ENCODE results near the gene NEDD4L.

DNA sequence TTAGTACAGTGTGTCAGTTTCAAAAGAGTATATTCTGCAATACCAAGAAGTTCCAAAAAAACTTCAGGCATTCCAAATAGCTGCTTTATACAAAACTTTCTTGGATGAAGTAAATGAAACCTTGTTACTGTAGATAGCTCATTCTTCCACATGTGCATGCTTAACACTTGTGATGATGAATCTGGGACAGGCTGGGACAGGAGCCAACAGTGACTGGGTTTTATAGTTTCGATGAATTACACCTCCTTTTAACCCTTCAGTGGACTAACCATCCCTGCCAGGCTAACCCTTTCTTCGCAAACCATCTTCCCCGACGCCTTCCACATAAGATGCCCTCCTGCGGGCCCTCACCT, 1.0 kb downstream of the MBD2 start:
- RAMPAGE, long total RNA, result no peak
- RRBS, result no CpG with 5 or more reads among the region's 5 CpGs

GRCh38 chr18:54607303-54608119, 16.5 kb downstream of the DYNAP start:
- RAMPAGE, long total RNA, result no peak
- RRBS, result no CpG with 5 or more reads among the region's 9 CpGs

GRCh38 chr18:54829754-54830351, 1.6 kb downstream of the RAB27B start:
- RAMPAGE, long total RNA, result no peak
- RRBS, result no CpG with 5 or more reads among the region's 1 CpG

DNA sequence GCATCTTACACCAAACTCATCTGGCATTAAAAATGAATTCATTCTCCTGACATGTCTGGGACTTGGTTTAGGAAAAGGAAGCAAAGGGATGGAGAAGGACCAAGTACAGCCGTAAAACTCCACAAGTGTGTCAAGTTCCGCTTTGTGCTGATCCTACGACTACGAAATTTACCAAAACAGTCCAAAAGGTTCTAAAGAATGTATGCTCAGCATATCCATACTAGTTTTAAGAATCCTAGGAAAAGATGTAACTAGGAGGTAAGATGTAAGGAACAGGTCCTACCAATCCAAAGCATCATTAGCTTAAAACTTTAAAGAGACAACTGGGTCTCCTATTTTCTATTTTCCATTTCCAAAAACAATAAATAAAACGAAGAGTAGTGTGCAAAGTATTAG, 1.7 kb downstream of the TCF4 start:
- RAMPAGE, long total RNA, result no peak
- RRBS, result no CpG with 5 or more reads among the region's 5 CpGs

DNA sequence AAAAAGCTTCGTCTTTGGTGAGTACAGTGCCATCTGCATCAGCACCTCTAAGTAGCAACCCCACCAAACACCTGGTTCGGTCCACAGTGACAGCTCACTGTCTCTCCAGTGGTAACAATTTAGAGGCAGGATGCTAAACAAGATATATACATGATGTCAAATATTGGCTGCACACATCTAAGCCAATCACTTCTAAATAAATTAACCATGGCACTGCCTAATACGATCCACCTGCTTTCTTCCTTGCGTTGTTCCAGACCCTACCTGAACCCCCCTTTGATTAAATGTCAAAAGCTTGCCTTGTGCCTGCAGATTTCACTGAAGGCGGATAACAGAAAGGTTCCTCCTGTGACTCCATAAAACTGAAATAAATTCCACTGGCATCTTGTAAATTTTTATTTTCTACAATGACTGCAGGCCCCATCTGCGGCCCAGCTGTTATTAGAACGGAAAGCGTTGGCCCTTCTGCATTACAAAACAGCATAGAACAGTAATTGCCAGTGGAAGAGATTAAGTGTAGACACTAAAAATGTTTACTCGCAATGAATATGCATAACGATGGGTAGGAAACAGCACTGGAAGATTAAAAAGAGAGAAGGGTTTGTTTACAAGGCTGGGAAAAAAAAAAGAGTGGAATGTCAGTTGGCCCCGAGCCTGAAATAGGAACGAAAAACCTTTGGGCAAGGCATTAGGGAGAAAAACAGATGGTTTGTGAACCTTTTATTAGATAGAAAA, 275.7 kb upstream of the TCF4 start:
- RAMPAGE, long total RNA, result no peak
- RRBS, result no CpG with 5 or more reads among the region's 12 CpGs

GRCh38 chr18:56267290-56267697, 371.1 kb downstream of the TXNL1 start:
- RAMPAGE, long total RNA, result no peak
- RRBS, result no CpG with 5 or more reads among the region's 7 CpGs

DNA sequence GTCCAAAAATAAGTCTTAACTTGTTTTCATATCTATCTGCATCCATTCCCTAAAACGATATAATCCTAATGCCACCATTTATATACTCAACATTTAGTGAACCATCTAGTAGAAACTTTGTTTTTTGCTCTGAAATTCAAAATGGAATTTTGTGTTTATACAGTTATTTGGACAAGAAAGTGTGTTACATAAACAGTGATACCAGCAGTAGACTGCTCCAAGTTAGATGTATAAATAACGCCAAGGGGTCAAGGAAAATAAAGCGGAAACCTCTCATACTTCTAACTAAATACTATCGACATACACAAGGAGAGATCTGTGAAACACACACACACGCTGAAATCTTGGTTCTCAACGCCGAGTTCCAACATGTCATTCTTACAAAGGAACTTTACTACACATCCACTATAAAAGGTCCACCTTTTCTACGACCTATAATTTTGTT, 1.2 kb downstream of the TXNL1 start:
- RAMPAGE, long total RNA, result no peak
- RRBS, result no CpG with 5 or more reads among the region's 8 CpGs

- RAMPAGE, long total RNA, result no peak
- RRBS, result no CpG with 5 or more reads among the region's 3 CpGs
Observed at GRCh38 chr18:56772062-56772623, 121.0 kb downstream of the WDR7 start.

DNA sequence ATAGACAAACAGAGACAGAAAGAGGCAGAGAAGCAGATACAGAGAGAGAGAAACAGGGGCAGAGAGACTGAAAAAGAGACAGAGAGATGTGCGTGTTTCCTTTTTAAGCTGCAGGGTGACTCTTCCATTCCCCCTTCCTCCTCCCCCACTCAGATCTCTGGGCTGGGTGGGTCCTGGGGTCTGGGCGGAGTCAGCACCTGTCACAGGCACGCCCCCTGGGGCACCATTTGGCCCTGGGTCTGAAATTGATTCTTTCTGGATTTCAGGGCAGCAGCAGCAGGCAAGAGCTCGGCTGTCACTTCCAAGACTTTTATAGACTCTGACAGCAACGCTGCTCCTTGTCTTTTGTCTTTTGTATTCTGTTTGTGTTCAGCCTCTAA, 3.8 kb downstream of the BOD1L2 start:
- RAMPAGE, long total RNA, result no peak
- RRBS, result no CpG with 5 or more reads among the region's 5 CpGs

DNA sequence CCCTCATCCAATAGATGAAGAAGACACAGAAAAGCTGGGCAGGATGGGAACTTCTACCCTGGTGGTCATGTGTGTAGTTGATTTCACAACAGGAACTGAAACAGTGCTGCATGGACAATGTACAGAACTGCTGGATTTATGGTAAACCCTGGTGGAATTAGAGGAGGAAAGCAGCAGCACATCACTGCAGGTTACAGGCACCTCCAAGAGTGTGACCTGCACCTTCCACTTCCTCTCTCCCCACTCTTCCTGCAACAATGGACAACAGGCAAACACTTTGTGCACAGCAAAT, 31.3 kb downstream of the FECH start:
- RAMPAGE, long total RNA, result no peak

- RAMPAGE, long total RNA, result no peak
- RRBS, result 2% methylated on average over 17 of the region's 62 CpGs
Observed at GRCh38 chr18:57629947-57630947, 8.6 kb upstream of the NARS1 start.

DNA sequence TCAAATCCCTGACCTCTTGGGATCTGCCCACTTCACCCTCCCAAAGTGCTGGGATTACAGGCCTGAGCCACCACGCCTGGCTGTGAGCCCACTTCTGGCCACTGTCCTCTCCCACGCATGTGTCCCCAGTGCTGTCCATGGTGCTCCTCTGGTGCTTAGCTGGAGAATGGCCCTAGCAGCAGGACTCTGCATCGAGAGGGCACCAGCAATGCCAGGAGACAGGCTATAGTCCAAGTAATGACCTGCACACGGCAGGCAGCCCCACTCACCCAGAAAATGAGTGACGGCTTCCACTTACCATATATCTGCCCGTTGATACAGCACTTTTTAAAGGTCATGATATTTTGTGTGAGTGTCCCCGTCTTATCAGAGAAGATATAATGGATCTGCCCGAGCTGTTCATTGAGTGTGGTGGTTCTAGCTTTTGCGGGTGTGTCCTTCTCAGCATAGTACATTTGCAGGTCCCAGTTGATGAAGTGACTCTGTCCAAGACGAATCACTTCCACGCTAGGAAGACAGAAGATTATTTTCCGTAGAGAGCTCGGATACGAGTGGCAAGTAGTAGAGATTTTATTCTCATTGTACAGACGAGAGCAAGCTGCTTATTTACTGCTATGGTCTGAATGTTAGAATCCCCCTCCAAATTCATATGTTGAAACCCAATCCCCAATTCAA, 66.5 kb upstream of the NARS1 start:
- RAMPAGE, long total RNA, result no peak
- RRBS, result no CpG with 5 or more reads among the region's 15 CpGs

DNA sequence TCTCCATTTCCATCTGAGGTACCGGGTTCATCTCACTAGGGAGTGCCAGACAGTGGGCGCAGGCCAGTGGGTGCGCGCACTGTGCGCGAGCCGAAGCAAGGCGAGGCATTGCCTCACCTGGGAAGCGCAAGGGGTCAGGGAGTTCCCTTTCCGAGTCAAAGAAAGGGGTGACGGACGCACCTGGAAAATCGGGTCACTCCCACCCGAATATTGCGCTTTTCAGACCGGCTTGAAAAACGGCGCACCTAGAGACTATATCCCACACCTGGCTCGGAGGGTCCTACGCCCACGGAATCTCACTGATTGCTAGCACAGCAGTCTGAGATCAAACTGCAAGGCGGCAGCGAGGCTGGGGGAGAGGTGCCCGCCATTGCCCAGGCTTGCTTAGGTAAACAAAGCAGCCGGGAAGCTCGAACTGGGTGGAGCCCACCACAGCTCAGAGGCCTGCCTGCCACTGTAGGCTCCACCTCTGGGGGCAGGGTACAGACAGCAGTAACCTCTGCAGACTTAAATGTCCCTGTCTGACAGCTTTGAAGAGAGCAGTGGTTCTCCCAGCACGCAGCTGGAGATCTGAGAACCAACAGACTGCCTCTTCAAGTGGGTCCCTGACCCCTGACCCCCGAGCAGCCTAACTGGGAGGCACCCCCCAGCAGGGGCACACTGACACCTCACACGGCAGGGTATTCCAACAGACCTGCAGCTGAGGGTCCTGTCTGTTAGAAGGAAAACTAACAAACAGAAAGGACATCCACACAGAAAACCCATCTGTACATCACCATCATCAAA, 83.6 kb downstream of the ATP8B1 start:
- RAMPAGE, long total RNA, result no peak
- RRBS, result no CpG with 5 or more reads among the region's 29 CpGs

GRCh38 chr18:57734919-57735664, 68.0 kb downstream of the ATP8B1 start:
- RAMPAGE, long total RNA, result no peak
- RRBS, result no CpG with 5 or more reads among the region's 23 CpGs

GRCh38 chr18:58043832-58044183, 218 bp upstream of the NEDD4L start:
- RAMPAGE, long total RNA, result no peak
- RRBS, result 1% methylated on average over 28 of the region's 43 CpGs

DNA sequence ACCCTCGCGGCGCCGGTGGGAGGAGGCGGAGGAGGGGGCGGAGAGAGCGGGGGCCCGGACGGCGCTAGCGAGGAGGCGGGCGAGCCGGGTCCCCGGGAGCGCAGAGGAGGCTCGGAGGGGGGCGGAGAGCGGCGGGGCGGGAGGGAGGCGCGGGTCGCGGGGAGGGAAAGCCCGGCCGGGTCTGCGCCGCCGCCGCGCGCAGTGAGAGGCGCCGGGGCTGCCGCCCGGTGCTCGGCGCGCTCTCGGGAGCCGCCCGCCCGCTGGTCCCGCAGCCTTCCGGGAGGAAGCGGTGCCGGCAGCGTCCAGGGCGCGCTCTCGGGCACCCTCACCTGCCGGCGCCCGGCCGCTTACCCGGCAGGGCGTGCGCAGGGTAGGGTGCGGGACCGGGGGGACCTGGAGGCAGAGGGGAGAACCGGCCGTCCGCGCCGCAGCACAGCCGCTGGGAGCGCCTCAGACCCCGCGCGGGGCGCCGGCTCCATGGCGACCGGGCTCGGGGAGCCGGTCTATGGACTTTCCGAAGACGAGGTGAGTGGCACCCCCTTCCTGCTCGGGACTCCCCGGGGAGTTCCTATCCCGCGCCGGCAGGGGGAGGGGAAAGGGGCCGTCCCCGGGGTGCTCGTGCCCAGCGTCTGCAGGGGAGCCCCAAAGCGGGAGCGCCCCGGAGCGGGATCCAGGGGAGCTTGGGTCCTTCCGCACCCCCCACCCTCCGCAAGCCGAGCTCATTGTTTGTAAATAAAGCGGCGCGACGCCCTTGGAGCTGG, at the start of gene NEDD4L:
Gene NEDD4L, plus strand, starts transcription at position 43 of the 761 bp plus-strand sequence.
- RAMPAGE, long total RNA, result no peak
- RRBS, result 1% methylated on average over 56 of the region's 99 CpGs

DNA sequence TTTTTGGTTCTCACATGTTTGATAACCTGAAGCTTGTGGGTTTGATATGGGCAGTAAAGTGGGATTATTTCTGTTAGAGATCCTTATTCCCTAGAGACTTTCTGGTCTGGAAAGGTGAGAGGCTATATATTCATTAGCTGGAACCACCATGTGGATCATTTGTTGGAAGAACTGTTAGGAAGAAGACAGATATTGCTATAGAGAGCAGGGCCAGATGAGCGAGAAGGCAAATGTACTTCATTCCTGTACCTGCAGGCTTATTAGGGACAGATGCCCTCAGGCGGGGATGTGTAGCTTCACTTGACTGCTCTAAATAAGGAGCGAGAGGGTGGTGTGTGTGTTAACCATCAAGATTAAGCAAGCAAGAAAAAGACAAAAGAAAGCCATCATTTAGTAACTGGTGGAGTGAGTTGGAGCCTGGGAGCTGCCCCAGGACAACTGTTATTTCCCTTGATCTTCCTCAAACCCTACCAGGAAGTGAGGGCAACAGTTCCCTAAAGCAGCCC, 36.4 kb downstream of the NEDD4L start:
- RAMPAGE, long total RNA, result no peak
- RRBS, result no CpG with 5 or more reads among the region's 3 CpGs

- RAMPAGE, long total RNA, result no peak
- RRBS, result no CpG with 5 or more reads among the region's 10 CpGs
Observed at GRCh38 chr18:58095143-58095680, 51.2 kb downstream of the NEDD4L start.

- RAMPAGE, long total RNA, result no peak
- RRBS, result no CpG with 5 or more reads among the region's 4 CpGs
Observed at GRCh38 chr18:58171640-58172264, 127.7 kb downstream of the NEDD4L start.

- RAMPAGE, long total RNA, result no peak
- RRBS, result 0% methylated on average over 1 of the region's 3 CpGs
Observed at GRCh38 chr18:58222418-58223213, 178.6 kb downstream of the NEDD4L start.

Measured in kidney epithelial cell (primary cell).